Subcutaneous preadipocyte (primary cell): Measurements from ENCODE around the gene HS6ST3.

GRCh38 chr13:82153601-82153835 lies 1728.8 kb downstream of the SLITRK1 start:
- CAGE, long polyA plus RNA, result no peak

DNA sequence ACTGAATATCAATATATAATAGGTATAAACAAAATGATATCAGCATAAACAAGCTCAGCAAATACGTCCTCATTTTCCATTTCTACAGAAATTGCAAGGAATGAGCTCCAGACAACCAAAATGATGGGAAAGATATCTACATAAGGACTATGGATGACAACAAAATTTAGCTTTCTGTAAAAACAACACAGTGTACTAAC lies 1662.6 kb downstream of the SLITRK1 start:
- CAGE, long polyA plus RNA, result no peak

GRCh38 chr13:83881758-83882095 lies 547 bp downstream of the SLITRK1 start:
- CAGE, long polyA plus RNA, result no peak

GRCh38 chr13:84649819-84650178 lies 767.5 kb upstream of the SLITRK1 start:
- CAGE, long polyA plus RNA, result no peak

DNA sequence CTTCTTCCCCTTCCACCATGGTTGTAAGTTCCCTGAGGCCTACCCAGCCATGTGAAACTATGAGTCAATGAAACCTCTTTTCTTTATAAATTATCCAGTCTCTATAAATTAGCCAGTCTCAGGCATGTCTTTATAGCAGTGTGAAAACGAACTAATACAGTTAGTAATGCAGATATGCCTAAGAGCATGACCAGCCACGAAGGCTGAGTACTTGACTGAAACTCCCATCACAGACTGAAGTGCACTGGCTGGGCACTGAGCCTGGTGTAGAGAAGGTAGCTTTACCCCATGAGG lies 771.5 kb upstream of the SLITRK1 start:
- CAGE, long polyA plus RNA, result no peak

GRCh38 chr13:91385361-91385664 lies 13.1 kb upstream of the GPC5 start:
- CAGE, long polyA plus RNA, result no peak

DNA sequence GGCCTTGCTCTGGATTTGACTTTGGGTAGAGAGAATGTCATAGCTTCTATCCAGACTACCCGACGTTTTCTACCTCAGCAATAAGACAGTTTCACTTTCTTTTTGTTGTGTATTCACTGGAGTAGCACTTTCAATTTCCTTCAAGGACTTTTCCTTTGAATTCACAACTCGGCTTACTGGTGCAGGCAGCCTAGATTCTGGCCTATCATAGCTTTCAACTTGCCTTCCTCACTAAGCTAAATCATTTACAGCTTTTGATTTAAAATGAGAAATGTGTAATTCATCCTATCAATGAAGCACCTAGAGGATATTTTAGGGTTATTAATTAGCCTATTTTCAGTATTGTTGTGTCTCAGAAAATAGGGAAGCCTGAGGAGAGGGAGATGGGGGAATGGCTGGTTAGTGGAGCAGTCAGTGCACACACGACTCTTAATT lies 420.3 kb upstream of the GPC6 start:
- CAGE, long polyA plus RNA, result no peak

DNA sequence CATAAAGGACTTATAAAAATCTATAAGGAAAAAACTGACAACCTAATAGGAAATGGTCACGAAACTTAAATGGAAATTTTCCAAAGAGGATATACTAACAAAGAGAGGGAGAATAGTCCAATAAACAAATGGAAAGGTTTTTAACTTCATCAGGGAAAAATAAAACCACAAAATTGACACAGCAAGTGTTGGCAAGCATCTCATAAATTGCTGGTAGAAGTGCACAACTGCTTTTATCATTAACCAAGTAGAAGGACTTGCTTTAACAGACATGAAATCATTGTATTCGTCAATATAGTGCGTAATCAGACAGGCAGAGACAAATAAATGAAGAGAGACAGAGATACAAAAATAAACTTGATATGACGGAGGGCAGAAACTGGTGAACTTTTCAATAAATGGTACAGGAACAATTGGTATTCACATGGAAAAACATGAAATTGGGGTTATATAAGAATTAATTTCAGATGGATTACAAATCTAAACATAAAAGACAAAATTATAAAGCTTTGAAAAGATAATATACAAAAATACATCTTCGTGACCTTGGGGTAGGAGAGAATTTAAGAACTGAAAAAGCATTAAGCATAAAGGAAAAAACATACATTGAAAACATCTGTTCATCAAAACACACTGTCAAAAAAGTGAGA lies 7.3 kb downstream of the TGDS start:
- CAGE, long polyA plus RNA, result no peak

DNA sequence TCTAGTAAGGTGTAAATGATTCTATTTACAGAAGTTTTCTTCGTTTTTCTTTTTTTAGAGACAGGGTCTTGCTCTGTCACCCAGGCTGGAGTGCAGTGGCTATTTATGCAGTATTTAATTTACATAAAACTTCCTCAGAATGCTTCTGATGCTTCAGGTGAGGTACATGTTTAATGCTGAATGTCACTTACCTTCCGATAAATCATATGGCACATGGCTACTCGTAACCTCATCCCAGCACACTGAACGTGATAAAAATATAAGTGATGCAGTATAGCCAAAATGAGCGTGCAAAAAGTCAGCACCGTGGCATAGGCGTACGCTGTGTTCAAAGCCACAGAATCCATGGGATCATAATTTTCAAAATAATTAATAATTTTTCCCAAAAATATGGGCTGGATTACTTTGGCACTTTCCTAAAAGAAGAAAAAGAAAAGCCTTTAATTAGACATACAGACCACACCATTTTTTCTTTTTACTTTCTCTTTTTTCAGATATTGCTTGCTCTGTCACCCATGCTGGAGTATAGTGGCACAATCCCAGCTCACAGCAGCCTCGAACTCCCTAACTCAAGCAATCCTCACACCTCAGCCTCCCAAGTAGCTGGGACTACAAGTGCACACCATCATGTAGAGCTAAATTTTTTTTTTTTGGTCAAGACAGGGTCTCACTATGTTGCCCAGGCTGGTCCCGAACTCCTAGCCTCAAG lies 66.7 kb downstream of the ABCC4 start:
- CAGE, long polyA plus RNA, result no peak

DNA sequence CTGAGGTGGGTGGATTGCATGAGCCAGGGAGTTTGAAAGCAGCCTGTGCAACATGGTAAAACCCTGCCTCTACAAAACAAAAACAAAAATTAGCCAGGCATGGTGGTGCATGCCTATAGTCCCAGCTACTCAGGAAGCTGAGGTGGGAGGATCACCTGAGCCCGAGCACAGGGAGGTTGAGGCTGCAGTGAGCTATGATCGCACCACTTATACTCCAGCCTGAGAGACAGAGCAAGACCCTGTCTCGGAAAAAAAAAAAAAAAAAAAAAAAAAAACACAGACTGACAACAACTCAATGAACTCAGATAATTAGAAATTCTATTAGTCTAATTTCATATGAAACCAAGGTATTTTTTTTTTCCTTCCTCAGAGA lies 22.7 kb downstream of the ABCC4 start:
- CAGE, long polyA plus RNA, result no peak

GRCh38 chr13:95280455-95280906 lies 20.8 kb downstream of the ABCC4 start:
- CAGE, long polyA plus RNA, result no peak

DNA sequence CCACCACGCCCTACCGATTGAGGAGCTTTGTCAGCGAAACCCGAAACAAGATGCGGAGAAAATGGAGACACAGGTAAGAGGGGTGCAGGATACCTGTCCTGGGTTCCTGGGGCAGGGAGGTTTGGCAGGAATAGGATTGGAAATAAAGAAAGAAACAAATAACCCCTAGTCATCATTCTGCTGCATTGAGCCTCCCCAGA lies 38.9 kb upstream of the ABCC4 start:
- CAGE, long polyA plus RNA, result no peak

- CAGE, long polyA plus RNA, result no peak
Observed at GRCh38 chr13:95478507-95479040, 73.9 kb upstream of the CLDN10 start.

- CAGE, long polyA plus RNA, result no peak
Observed at GRCh38 chr13:95554434-95554881, 1.9 kb downstream of the CLDN10 start.

DNA sequence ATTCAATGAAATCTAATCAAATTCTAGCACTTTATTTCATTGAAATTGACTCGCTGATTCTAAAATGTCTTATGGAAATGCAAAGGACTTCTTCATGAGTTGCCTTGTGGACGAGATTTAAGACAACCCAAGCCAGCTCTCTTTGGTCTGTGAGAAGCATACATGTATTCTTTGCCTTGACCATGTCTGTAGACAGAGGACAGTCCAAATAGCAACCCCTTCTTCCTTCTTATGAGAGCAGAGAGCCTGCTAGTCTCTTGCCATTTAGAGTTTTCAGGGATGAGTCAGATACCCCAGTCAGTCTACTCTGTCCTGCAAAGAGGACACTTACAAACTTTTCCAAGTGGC lies 36.6 kb downstream of the DNAJC3 start:
- CAGE, long polyA plus RNA, result no peak

- CAGE, long polyA plus RNA, result no peak
Observed at GRCh38 chr13:96089653-96090280, at the start of gene HS6ST3. Gene HS6ST3 (plus strand): TSS chr13:96090107.

DNA sequence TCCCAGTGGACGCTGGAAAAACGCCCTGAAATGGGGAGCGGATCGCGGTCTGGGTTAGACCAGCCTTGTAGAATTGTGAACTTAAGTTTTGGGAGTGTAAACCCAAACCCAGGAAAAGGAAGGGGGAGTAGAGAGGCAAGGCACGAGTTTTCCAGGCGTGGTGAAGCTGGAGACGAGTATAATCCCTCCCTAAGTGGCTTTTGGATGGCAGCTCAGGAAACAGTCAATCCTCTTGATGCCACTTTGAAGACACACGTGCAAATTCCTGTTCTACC lies 1.9 kb downstream of the HS6ST3 start:
- CAGE, long polyA plus RNA, result no peak

DNA sequence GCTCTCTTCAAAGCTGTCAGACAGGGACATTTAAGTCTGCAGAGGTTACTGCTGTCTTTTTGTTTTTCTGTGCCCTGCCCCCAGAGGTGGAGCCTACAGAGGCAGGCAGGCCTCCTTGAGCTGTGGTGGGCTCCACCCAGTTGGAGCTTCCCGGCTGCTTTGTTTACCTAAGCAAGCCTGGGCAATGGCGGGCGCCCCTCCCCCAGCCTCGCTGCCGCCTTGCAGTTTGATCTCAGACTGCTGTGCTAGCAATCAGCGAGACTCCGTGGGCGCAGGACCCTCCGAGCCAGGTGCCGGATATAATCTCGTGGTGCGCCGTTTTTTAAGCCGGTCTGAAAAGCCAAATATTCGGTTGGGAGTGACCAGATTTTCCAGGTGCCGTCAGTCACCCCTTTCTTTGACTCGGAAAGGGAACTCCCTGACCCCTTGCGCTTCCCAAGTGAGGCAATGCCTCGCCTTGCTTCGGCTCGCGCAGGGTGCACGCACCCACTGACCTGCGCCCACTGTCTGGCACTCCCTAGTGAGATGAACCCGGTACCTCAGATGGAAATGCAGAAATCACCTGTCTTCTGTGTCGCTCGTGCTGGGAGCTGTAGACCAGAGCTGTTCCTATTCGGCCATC lies 241.8 kb downstream of the HS6ST3 start:
- CAGE, long polyA plus RNA, result no peak

DNA sequence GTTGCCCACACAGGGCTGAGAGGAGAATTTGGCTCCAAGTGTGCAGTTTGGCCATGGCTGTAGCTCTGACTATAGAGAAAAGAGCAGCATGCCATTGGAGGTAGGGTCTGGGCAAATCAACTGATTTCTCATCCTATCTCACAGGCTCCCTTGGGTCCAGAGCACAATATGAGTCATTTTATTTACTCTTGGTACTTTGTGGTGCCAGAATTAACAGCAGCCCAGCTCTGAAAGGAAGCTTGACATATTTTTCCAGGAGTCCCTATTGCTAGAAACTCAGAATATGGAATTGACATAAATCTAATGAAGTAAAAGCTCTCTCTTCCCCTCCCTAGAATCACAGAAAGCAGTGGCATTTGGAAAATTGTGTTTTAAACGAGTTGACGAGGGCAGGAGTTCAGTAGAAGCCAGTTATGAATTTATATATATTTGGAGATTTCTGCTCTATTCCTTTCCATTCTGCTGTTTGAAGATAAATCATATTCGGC lies 357.8 kb downstream of the OXGR1 start:
- CAGE, long polyA plus RNA, result no peak

GRCh38 chr13:97165772-97166381 lies 56.3 kb upstream of the MBNL2 start:
- CAGE, long polyA plus RNA, result no peak